Panc1 (cell line): ENCODE measurements around a stretch of chr14.

DNA sequence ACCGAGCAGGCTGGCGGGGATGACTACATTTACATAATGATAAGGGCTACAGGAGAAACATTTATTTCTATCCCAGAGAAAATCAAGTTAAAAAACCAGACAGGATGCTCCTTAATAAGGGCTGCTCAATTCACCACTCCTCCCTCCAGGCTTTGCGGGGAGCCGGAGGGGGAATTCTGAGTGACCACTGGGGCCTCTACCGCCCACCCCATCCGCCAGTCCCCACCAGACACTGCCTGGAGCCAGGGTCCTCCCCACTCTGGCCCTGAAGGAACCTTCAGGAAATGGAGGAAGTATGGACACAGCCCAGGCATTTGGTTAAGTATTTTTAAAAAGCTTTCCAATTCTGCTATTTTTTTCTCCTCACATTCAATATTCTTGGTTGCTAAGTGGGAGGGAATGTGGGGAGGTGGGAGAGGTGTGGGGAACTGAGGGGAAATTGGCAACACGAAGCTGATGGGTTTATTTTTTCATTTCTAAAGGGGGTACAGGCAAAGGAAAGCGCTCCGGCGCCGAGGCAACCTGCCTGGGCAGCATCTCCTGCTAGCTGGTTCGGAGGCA, 200.5 kb downstream of the TTC7B start:
- RRBS, 2 experiments = no CpG with 5 or more reads among the region's 12 CpGs

DNA sequence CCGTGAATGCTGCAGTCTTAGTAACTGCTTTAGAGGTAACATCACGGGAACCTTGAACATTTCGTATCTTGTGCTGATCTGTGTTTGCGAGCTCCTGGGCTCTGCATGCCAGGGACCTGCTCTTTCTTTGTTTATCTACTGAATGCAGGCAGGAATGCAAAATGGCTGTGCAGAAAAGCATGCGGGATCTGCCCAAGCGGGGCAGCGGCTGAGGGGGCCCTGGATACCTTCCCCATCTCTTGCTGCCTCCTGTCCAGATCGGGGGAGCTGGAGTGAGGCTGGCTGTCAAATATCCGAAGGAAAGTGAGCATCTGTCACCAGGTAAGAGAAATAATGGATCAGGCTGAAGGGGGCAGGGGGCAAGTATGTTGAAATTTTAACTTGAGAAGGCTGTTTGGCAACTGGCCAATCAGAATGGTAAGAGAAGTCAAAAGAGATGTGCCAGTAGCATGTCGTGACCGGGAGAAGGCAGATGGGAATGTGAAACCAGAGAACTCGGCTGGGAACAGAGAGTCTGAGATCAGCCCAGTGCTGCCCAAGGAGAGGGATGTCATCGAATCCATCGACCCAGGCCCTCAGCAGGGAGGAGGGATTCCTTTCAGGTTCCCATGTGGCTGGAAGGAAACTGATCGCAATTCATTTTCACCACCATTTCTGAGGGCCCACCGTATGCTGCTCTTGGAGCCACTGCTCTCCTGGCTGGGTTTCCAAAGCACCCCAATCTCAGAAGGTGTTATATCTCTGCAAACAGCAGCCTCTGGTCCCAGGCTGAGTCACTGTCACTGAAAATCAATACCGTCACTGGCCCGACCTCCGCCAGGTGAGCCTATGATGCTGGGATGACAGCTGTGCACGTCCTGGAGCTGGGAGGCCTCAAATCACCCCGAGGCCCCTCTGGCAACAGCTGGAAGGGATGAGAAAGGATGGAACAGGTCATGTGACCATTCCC, 191.2 kb downstream of the TTC7B start:
- RRBS, 2 experiments = no CpG with 5 or more reads among the region's 21 CpGs

- RRBS, 2 experiments = no CpG with 5 or more reads among the region's 7 CpGs
These were observed 189.6 kb downstream of the TTC7B start for GRCh38 chr14:90626584-90627004.

DNA sequence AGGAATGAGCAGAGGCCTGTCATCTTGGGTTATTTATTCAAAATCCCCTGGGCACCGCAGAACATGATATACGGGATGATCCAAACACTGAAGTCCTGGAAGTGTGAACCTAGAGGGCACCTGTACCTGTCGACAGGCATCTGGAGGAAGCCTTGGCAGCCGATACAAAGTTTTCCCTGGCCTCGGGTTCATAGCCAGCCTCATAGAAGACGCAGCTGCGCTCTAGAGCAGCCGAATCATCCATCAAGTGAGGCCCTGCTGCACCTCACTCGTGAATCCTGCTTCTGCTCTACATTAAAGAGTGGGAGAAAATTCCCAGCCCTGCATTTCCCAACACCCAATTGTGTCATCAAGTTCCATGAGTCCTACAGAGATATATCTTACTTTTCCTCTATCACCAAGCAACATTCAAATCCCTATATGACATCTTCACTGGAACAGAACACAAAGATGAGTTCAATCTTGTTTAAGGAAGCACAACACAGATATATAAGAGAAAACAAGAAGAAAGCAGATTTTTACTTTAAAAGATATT, 139.4 kb downstream of the TTC7B start:
- RRBS, 2 experiments = no CpG with 5 or more reads among the region's 9 CpGs

GRCh38 chr14:90850507-90851002, 34.3 kb upstream of the TTC7B start:
- RRBS, 2 experiments = no CpG with 5 or more reads among the region's 4 CpGs

- RRBS, 2 experiments = no CpG with 5 or more reads among the region's 13 CpGs
These were observed 35.7 kb downstream of the DGLUCY start for GRCh38 chr14:91149377-91150186.

DNA sequence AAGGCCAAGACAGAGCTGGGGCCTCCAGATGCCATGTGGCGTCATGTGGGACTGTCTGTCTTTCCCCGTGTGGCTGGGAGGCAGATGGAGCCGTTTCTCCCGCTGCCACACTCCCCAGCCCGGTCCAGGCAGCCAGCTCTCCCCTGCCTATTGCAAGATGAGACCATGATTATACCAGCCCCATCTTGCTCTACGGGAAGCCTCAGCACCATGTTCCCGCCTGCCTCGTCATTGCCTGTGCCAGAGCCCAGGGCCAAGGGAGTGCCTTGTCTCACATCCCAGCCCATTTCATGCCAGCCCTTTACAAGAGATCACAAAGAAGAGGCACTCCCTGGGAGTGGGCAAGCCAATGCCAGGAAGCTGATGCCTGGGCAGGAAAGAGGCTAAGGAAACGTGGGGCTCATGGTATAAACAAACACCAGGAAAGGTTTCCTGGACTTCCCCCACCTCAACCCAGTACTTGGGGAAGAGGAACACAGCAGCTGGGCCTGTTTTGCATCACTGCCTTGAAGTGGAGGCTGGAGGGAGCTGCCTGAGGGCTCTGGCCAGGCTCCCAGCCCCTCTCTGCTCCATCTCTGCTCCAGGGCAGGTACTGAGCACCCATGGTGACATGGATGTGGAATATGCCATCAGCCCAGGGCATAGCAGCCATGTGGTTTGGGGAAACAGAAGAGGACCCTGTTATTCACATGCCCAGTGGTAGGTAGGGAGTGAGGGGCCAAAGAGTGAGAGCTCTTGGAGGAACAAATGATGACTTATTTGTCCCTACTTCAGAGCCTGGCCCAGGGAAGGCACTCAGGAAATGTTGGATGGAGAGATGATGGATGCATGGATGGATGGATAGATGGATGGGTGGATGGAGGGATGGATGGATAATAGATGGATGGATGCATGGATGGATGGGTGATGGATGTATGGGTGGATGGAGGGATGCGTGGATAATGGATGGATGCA, 23.7 kb downstream of the GPR68 start:
- RRBS, 2 experiments = no CpG with 5 or more reads among the region's 10 CpGs

DNA sequence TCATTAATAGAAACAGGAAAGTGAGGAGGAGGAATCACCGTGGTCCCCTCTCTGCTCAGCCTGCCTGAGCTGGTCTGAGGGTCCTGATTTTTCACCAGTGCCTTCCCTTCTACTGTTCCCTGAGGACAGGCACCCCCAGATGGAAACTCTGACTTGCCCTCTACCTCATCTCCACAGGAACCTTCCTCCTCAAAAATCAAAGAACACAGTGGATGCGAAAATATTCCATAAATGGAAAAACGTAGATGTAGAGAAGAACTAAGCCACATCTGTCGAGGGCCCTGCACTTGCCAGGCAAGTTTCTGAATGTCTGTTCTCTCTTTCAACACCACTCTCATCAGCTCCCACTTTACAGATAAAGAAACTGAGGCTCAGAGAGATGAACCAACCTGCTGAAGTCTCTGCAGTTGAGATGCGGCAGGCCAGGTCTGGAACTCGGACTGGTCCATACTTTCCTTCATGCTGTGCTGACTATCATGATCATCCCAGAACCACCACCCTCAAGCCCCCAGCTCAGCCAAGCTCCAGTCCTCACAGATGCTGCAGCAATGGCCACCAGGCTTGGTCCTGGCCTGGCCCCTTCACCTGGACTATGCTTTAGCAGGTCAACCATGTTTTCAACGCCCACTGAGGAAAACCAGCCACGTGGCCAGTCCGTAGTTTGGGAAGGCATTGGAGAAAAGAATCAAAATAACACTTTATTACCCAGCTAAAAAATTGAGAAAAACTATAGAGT, 1.6 kb downstream of the GPR68 start:
- RRBS, 2 experiments = no CpG with 5 or more reads among the region's 9 CpGs

- RRBS, 2 experiments = no CpG with 5 or more reads among the region's 6 CpGs
These were observed 5.7 kb upstream of the GPR68 start for GRCh38 chr14:91250103-91250713.

DNA sequence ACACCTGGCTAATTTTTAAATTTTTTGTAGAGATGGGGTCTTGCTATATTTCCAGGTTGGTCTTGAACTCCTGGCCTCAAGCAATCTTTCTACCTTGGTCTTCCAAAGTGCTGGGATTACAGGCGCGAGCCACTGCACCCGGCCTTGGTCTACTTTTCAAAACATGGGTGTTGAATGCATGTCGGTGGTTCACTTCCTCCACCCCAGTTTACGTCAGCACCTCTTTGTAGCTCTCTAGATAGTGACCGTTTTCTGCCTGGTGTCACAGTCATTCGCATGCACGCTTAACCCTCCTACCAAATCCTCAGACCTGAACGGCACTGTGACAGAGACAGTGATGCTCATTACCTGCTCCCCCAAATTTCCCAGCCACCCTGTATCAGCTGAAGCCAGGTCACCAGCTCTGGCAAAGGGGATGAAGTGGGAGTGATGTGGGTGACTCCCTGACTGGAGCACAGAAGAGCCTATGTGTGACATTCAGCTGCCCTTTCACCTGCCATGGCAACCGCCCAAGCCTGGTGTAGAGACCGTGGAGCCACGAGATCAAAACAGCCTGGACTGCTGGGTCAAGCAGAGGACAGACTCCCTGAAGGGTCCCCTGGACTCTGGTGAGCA, 66.2 kb upstream of the GPR68 start:
- RRBS, 2 experiments = no CpG with 5 or more reads among the region's 12 CpGs

- RRBS, 2 experiments = no CpG with 5 or more reads among the region's 9 CpGs
These were observed 66.8 kb upstream of the GPR68 start for GRCh38 chr14:91311181-91311772.

- RRBS, 2 experiments = no CpG with 5 or more reads among the region's 26 CpGs
These were observed 50.2 kb downstream of the CCDC88C start for GRCh38 chr14:91367074-91368089.

- RRBS, 2 experiments = no CpG with 5 or more reads among the region's 21 CpGs
These were observed 15.0 kb downstream of the CCDC88C start for GRCh38 chr14:91402361-91403328.

- RRBS, 2 experiments = no CpG with 5 or more reads among the region's 2 CpGs
These were observed 26.7 kb downstream of the PPP4R3A start for GRCh38 chr14:91483170-91483971.

- RRBS, 2 experiments = no CpG with 5 or more reads among the region's 2 CpGs
These were observed 76.8 kb downstream of the CATSPERB start for GRCh38 chr14:91655172-91655402.

DNA sequence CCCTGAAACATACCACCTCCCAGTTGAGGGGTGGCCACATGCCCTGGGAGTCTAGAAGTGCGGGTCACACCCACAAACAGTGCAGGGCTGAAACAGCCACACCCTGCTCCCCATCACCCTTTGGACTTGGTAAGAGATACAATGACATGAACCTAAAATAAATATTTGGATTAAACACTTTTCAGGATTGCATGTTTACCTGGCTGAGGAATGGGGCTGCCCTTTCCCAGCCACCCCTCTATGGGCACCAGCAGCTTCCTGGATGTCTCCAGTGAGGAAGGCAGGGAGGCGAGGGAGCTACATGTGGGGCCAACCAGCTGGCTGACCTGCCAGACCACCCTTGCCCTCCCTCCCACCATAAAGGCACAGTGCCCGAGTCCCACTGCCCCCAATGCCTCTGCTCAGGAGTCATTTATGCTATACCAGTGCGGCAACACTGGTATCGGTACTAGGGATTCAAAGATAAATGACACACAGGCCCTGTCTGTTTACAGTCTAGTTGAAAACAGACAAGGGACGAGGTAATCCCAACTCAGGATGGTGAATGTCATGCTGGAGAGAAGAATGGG, 39.2 kb upstream of the TC2N start:
- RRBS, 2 experiments = no CpG with 5 or more reads among the region's 6 CpGs

DNA sequence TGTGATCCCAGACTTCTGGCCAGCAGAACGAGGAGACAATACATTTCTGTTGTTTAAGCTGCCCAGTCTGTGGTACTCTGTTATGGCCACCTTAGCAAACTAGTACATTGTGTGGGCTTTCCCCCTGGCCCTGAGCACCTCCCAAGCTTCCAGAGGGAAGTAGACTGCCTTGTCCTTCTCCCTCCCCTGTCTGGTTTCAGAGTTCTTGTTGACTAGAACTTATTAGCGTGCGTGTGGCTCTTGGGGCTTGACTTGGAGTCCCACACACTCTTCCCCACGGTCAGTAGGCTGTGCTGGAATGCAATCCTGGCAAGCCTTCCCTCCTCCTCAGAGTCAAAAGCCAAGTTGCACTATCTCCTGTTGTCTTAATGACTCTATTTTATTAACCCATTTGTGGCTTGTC, 27.7 kb downstream of the FBLN5 start:
- RRBS, 2 experiments = no CpG with 5 or more reads among the region's 4 CpGs

- RRBS, 2 experiments = no CpG with 5 or more reads among the region's 6 CpGs
These were observed 17.4 kb upstream of the FBLN5 start for GRCh38 chr14:91964795-91965313.

DNA sequence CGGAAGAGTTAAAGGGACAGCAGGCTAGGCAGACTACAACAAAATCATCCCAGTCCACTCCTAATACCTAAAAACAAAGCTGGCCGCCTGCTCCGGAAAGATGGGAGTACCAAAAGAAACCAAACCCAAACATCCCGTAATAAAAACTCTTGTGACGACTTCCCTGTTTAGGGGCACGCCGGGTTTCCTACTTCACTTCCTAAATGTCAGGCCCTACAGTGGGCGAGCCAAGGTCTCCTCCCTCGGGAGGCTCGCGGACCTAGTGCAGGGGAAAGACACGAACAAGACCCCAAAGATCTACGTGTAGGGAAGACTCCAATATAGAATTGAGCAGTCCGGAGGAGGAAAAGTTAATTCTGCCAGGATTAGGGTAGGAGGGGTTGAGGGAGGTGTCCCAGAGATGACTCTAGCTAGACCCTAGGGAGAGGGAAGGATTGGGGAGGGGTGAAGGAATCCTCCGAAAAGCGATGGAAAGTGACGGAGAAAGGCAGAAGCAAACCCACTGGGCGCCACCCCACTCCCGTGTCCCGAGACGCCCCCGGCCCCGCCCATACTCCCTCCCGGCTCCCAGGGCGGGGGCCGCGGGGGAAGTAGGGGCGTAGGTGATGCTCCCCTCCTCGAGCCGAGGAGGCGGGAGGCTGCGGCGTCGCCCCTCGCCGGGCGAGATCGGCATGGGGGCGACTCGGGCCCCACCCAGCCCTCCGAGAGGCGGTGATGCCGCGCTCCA, 466 bp downstream of the ATXN3 start:
- RRBS, 2 experiments = under 1 to 6% methylated on average over 15 of the region's 44 CpGs